Measurements from ENCODE around the genes SRGAP2 and DYRK3.

DNA sequence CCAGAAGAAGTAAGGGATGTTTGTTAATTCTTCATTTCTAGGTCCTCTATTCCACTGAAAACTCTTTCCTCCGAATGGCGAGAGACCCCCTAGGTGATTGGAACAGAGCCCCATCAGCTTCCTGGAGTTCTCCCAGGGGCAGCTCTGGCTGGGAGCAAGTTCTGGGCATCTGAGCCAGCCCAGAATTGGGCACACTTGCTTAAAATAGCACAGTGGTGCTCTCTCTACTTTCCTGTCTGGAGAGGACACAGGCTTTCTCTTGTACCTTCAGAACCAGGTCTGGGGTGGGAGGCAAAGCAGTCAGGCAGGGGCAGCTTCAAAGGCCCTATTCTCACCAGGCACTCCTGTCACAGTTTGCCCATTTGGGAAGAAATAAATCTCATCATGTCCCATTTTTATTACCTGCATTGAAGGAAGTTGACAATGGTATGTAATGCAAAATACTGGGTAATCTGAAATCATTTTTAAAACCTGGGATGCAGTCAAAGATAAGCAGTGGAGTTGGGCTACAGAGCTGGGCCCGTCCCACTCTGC lies 83.1 kb upstream of the CNTN2 start:
- RRBS = no CpG with 5 or more reads among the region's 3 CpGs

GRCh38 chr1:205013640-205014412 lies 29.2 kb upstream of the CNTN2 start:
- RRBS = no CpG with 5 or more reads among the region's 7 CpGs

DNA sequence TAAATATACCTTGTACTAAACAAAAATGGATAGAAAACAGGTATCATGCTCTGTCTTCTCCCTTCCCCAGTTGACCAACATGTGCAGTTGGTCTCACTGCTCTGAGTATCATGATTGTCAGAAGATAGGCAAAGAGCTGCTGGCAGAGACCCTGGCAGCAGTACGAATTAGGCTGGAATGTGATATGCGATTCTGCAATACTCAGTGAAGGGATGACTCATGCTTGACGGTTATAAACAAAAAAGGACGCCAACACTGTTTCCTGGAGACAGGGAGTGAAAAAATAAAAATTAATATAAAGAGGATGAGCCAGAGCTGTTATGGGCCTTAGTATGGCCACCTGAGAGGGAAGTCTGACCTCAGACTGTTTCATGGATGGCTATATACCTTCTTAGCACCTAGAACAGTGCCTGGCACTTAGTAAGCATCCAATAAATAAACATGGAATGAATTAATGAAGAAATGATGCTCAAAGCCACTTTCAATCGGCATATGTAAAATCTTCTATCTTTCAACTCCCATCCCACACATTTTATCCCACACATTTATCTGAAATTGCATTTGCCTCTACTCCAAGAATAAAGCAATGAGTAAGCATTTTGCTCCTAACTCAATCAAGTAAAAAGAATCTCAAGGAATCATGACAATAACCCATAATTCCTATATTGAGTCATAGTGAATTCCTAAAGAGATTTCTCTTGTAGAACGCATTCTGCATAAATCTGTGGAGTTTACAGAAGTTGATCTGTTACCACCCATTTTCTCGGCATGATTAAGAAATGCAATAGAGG lies 35.9 kb downstream of the DSTYK start:
- RRBS = no CpG with 5 or more reads among the region's 7 CpGs

GRCh38 chr1:205275059-205275810 lies 46.3 kb downstream of the NUAK2 start:
- RRBS = no CpG with 5 or more reads among the region's 4 CpGs

- RRBS = no CpG with 5 or more reads among the region's 4 CpGs
These were observed 10.1 kb downstream of the NUAK2 start for GRCh38 chr1:205311292-205311977.

- RRBS = no CpG with 5 or more reads among the region's 13 CpGs
These were observed 9.3 kb upstream of the KLHDC8A start for GRCh38 chr1:205365793-205366654.

- RRBS = no CpG with 5 or more reads among the region's 1 CpG
These were observed 19.1 kb upstream of the KLHDC8A start for GRCh38 chr1:205375958-205376179.

DNA sequence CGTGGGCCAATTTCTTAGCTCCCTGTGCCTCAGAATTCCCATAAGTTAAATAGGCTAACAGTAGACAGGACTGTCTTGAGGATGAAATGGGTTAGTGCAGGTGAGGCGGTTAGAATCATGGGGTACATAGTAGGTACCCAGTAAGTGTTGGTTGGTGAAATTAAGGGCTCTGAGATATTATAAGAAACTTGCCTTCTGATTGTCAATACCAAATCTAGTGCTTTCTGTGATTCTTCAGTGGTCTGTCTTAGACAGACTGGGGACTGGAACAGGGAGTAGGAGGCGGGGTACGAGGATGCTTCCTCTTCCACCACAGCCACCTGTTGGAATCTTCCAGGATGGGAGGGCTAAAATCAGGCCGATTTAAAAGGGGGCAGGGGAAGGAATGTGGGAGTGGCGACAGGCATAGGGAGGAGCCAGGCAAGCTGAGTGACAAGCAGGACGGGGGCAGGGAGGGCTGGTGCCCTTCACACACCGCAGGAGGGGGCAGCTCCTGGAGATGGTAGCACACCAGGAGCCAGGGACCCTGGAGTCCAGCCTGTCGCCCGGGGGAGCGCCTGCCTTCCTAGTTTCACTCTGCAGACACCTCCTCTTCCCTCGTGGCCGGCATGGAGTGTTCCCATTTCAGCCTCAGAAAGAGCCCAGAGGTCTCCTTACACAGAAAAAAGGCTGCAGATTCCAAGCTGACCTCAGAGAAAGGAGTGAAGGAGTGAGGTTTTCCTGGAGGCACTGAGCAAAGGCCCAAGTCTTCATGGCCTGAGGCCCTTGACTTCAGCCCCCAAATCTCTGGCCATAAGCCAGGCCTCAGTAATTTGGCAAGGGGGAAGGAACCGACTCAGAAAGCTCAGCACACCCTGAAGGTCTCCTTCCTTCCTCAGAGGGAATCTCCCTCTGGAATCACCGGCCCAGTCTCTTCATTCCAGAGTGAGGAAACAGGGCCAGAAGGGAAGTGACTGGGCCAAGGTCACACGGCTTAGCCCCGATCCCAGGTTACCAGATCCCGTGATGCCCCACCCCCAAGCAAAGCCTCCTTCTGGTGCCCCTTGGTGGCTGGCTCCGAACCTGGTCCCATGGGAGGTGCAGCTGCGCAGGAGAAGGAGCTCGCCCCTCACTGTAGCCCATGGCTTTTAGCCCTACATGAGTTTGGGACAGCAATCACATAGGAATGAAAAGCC lies 8.3 kb downstream of the BLACAT1 start:
- RRBS = 9% methylated on average over 4 of the region's 21 CpGs

DNA sequence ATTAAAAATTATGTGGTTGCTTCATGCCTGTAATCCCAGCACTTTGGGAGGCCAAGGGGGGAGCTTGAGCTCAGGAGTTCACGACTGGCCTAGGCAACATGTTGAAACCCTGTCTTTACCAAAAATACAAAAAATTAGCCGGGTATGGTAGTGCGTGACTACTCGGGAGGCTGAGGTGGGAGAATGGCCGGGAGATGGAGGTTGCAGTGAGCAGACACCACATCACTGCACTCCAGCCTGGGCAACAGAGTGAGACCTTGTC lies 2.1 kb downstream of the ELK4 start:
- RRBS = no CpG with 5 or more reads among the region's 5 CpGs

DNA sequence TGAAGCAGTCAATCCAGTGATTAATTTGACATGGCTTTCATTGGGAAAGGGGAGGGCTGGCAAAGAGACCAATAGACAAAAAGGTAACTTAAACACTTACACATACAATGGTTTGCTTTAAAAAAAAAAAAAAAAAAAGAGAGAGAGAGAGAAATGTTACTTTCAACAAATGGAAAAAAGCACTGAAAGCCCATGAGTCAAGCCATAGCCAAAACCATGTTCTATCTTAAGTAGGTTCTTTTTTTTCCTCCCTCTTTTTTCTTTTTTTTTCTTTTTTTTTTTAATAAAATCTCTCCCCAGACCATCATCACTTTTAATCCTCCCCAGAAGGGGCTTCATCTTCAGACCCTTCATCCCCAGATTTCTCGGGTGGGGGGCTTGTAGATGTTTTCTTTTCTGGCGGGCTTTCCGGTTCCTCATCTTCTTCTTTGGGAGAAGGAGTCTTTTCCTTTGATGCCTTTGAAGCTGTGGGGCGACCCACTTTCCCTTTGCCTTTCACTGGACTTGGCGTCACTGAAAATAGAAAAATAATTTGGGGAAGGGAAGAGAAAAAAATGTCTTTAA lies 31.9 kb downstream of the NUCKS1 start:
- RRBS = no CpG with 5 or more reads among the region's 5 CpGs

- RRBS = no CpG with 5 or more reads among the region's 30 CpGs
These were observed 2.5 kb downstream of the SLC41A1 start for GRCh38 chr1:205810071-205811280.

DNA sequence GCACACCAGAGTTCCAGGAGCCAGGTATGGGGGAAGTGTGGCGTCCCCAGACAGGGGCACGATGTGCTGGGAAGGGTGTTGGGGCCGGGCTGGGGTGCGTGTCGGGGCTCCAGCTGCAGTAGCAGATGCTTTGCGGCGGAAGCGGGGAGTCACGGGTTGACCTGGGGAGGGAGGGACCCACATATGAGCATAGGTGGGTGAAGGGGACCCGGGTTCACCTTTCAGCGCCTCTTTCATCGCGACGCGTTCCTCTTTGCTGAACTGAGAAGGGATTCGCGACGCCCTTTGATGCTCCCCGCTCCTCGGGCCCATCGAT lies 288 bp downstream of the PM20D1 start:
- RRBS = no CpG with 5 or more reads among the region's 21 CpGs

GRCh38 chr1:205857770-205858488 lies 8.0 kb upstream of the PM20D1 start:
- RRBS = no CpG with 5 or more reads among the region's 8 CpGs

GRCh38 chr1:205900033-205900350 lies 43.3 kb downstream of the SLC26A9 start:
- RRBS = no CpG with 5 or more reads among the region's 3 CpGs

DNA sequence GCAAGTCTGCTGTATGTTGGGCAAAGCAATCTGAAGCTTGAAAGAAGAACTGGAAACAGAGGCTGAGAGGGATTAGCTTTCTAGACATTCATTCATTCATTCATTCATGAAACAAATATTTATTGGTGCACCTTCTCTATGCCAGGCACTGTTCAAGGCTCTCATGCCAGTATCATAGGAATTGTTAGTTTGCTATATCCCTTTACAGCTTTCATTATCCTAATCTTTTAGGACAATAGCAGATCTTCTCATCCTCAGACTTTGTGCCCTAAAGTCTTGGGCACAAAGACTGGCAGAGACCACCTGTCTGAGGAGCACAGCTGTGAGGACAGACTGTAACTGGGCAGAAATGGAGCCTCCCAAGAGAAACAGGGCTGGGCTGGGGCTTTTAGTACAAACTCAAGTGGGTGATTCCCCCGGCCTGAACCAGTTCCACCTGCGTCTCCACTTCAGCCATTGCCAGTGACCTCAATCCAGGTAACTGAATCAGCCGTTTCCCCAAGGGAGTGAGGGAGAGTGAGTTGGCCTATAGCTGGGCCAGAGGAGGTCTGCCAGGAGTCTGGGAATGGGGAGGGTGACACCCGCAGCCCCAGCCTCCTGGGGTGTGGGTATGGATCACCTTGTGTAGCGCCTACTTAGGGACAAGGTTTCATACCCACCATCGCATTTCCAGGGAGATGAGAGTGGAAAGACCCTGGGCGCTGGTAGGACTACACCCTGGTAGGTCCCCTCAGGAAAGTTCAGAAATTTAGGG lies 8.6 kb downstream of the SLC26A9 start:
- RRBS = no CpG with 5 or more reads among the region's 7 CpGs

DNA sequence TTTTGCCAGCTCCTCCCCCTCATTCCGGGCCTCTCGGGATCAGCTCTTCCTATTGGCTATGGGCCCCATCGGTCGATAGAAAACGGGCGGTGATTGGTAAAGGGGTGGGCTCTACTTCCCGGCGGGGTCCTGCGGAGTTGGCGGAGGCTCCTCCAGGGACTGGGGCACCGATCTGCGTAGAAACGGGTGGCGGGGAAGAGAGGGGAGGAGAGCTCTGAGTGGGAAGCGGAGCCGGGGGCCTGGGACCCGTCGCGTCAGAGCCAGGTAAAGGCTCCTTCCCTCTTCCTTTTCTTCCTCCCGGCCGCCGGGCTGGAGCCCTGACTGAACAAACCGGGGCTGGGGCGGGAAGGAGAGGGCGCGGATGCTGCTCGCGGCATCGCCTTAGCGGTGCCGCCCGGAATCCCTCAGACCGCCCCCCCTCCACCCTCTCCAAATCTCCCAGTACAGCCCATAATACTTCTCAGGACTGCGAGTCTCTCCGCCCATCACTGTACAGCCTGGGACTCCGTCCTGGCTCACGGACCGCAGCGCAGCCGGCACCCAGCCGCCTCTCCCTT lies at the start of gene SRGAP2:
Gene SRGAP2 (plus strand): TSS at position 155 of the 557 bp plus-strand sequence.
- RRBS = 2% methylated on average over 4 of the region's 41 CpGs

- RRBS = no CpG with 5 or more reads among the region's 15 CpGs
These were observed 14.6 kb upstream of the IKBKE start for GRCh38 chr1:206455294-206456432.

DNA sequence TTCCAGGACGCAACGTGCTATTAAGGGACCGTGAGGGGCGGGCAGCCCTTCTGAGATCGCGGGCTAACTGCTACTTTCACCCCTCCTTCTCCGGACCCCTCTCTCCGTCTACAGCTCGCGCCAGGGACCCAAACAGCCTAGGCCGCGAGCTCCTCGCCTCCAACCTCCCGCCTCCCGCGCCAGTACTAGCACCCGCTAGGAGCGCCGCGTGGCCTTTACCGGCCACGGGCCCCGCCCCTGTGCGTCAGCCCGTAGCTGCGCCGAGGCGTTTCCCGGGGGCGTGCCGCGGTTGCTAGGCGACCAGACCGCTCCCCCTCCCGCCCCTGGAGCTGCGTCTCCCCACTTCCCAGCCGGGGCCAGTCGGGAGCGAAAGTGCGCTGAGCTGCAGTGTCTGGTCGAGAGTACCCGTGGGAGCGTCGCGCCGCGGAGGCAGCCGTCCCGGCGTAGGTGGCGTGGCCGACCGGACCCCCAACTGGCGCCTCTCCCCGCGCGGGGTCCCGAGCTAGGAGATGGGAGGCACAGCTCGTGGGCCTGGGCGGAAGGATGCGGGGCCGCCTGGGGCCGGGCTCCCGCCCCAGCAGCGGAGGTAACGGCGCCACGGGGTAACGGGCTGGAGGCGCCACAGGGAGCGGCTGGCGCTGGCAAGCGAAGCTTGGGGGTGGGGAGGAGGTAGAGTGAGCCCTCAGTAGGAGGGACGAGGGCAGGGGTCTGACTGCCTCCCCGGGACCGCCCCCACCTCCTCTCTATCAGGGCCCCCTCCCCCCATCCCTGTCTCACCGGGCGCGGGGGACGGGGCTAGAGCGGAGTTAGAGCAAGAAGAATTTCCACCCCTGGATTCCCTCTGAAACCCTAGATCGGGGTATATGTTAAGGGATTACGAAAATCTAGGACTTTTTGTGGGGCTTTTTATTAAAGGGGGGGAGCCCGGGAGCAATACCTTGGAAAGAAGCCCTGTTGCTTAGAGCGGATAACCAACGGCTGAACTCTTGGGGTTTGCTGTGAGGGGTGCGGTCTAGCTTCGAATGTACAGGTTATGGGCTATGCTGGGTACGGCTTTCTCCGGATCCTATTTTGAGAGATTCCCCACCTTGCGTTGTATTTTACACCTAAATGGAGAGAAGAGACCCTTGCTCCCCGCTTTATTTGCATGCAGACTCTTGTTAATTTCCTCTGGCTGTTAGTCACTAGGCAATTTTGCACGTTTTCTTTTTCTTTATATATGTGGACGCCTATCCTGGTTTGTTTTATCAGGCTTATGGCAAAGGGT lies at the start of gene DYRK3:
Gene DYRK3 (plus strand): TSS at position 342 of the 1,267 bp plus-strand sequence.
- RRBS = 1% methylated on average over 40 of the region's 94 CpGs

DNA sequence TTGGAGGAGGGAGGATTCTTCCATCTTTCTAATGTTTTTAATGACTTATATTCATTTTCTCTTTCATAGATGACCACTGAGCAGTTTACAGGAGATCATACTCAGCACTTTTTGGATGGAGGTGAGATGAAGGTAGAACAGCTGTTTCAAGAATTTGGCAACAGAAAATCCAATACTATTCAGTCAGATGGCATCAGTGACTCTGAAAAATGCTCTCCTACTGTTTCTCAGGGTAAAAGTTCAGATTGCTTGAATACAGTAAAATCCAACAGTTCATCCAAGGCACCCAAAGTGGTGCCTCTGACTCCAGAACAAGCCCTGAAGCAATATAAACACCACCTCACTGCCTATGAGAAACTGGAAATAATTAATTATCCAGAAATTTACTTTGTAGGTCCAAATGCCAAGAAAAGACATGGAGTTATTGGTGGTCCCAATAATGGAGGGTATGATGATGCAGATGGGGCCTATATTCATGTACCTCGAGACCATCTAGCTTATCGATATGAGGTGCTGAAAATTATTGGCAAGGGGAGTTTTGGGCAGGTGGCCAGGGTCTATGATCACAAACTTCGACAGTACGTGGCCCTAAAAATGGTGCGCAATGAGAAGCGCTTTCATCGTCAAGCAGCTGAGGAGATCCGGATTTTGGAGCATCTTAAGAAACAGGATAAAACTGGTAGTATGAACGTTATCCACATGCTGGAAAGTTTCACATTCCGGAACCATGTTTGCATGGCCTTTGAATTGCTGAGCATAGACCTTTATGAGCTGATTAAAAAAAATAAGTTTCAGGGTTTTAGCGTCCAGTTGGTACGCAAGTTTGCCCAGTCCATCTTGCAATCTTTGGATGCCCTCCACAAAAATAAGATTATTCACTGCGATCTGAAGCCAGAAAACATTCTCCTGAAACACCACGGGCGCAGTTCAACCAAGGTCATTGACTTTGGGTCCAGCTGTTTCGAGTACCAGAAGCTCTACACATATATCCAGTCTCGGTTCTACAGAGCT lies 12.3 kb downstream of the DYRK3 start:
- RRBS = 100% methylated on average over 1 of the region's 17 CpGs

- RRBS = no CpG with 5 or more reads among the region's 8 CpGs
These were observed 12.5 kb upstream of the MAPKAPK2 start for GRCh38 chr1:206672084-206672724.